Parietal lobe (tissue), 2 donors: ENCODE measurements around a stretch of chr3.

- RAMPAGE, long total RNA, result no peak
Observed at GRCh38 chr3:187412397-187412969, 44.3 kb downstream of the RTP4 start.

DNA sequence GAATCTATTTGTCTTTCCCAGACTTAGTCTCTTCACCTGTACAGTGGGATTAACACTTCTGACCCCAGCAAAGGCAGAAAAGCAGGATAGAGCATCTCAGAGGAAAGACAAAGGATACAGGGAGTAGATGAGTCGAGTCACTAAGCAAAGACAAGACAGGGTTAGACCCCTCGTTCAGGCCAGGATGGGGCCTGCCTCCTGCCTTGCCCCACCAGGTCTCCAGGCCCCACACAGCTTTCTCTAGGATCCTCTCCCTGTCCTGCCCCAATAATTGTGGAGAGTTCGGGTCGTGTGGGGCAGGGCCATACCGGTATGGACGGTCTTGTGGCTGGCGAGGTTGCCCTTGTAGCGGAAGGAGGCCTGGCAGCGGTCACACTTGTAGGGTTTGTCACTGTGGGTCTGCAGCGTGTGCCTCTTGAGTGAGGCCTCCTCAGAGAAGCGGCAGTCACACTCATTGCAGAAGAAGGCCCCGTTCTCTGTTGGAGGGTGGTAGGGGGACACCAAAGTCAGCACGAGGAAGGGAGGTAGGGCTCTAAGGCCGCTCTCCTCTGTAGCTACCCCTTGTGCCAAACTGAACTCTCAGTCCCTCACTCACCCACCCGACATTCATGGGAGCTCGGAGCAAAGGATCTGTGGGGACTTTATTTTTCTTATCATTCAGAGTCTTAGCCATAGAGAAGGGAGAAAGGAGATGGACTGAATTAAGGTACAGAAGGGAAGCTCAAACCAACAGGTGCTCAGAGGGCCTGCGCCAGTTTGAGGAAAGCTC lies 18.7 kb downstream of the BCL6 start:
- RAMPAGE, long total RNA, result no peak

GRCh38 chr3:187746313-187747590 lies 1.5 kb upstream of the BCL6 start:
- RAMPAGE, long total RNA, result no peak

DNA sequence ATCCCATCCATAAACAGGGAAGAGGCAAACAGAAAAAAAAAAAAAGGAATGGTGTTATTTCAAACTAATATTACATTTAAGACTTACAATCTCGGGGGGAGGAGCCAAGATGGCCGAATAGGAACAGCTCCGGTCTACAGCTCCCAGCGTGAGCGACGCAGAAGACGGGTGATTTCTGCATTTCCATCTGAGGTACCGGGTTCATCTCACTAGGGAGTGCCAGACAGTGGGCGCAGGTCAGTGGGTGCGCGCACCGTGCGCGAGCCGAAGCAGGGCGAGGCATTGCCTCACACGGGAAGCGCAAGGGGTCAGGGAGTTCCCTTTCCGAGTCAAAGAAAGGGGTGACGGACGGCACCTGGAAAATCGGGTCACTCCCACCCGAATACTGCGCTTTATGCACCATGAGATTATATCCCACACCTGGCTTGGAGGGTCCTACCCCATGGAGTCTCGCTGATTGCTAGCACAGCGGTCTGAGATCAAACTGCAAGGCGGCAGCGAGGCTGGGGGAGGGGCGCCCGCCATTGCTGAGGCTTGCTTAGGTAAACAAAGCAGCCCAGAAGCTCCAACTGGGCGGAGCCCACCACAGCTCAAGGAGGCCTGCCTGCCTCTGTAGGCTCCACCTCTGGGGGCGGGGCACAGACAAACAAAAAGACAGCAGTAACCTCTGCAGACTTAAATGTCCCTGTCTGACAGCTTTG lies 145.0 kb upstream of the BCL6 start:
- RAMPAGE, long total RNA, result no peak

DNA sequence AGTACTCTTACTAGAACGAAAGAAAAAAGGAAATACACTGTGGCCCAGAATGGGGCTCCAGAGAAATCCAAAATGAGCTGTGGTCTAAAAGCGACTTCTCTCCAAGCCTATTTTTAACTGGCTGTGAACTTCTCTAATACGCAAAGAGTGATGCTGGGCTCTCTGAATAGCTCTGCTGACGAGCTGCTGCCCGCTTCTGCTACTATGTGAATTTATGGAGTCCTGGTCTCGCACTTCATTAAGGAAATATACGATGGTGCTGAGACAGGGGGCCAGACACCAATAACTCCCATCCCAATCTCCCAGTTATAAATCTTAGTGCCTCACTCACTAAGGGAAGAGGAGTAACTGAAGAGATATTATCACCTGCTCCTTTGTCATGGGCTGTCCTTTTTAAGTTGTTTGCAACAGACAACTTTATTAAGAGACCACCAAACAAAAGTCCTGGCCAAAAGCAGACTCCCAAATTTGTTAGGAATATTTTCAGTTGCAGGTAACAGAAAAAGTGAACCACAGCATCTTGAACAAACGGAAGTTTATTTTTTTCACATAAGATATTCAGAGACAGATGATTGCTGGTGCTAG lies 55.9 kb upstream of the LPP start:
- RAMPAGE, long total RNA, result no peak

DNA sequence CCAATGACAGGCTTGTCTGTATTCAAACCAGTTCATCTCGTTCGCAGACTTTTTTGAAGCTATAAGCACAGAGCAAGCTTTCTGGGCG lies 1.2 kb upstream of the LPP start:
- RAMPAGE, long total RNA, result no peak

- RAMPAGE, long total RNA, result no peak
Observed at GRCh38 chr3:188152975-188153351, 994 bp upstream of the LPP start.

GRCh38 chr3:188240485-188240876 lies 86.5 kb downstream of the LPP start:
- RAMPAGE, long total RNA, result no peak

- RAMPAGE, long total RNA, result no peak
Observed at GRCh38 chr3:188296646-188297512, 142.9 kb downstream of the LPP start.

GRCh38 chr3:188345150-188345965 lies 191.4 kb downstream of the LPP start:
- RAMPAGE, long total RNA, result no peak

- RAMPAGE, long total RNA, result no peak
Observed at GRCh38 chr3:188348423-188349320, 194.7 kb downstream of the LPP start.

GRCh38 chr3:188352354-188353196 lies 198.6 kb downstream of the LPP start:
- RAMPAGE, long total RNA, result no peak

DNA sequence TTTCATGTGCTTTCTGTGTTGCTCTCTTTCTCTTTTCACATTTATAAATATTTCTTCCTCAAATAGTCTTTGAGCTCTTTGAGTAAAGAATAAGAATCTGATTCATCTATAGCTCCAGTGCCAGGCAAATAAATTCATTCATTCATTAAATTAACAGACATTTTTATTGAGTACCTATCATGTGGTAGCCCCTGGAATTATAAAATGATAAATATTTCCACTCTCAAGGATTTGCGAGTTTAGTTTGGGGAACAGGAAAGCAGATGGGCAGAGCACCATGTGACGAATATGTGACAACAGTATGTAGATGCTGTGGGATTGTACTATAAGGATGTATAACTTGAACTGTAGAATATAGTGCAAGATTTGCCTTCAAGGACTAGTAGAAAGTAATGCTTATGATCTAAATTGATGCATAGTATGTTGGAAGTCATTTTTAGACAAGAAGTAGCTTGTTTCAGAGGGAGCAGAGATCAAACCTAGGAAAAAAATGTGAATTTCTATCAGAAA lies 247.6 kb downstream of the LPP start:
- RAMPAGE, long total RNA, result no peak

- RAMPAGE, long total RNA, result no peak
Observed at GRCh38 chr3:188524591-188524812, 370.5 kb downstream of the LPP start.

GRCh38 chr3:188538930-188539604 lies 385.1 kb downstream of the LPP start:
- RAMPAGE, long total RNA, result no peak

GRCh38 chr3:188595531-188596364 lies 441.8 kb downstream of the LPP start:
- RAMPAGE, long total RNA, result no peak

- RAMPAGE, long total RNA, result no peak
Observed at GRCh38 chr3:188636639-188637092, 482.7 kb downstream of the LPP start.

DNA sequence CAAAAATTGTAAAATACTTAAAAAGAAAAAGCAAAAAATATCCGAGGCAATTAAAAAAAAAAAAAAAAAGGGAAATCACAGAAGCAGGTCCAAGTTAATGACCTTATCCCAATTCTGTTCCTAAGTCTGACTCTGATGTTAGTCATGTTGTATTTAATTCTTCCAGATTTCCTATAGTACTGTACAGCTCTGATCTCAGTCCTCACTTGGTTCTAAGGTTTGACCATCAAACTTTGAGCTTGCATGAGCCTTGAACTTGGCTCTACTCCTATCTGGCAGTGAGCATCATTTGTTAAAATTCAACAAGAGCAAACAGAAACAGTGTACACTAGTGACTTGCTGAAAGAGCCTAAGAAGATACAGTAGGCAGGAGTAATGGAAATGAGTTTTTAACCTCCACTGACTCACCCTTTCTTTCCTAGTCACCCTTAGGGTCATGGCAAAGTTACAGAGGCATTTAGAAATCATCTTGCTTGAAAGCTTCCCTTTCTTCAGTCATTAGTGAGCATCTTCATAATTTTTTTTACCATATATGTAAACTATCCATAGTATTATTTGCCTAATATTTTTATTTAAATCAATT lies 451.1 kb upstream of the TPRG1 start:
- RAMPAGE, long total RNA, result no peak

DNA sequence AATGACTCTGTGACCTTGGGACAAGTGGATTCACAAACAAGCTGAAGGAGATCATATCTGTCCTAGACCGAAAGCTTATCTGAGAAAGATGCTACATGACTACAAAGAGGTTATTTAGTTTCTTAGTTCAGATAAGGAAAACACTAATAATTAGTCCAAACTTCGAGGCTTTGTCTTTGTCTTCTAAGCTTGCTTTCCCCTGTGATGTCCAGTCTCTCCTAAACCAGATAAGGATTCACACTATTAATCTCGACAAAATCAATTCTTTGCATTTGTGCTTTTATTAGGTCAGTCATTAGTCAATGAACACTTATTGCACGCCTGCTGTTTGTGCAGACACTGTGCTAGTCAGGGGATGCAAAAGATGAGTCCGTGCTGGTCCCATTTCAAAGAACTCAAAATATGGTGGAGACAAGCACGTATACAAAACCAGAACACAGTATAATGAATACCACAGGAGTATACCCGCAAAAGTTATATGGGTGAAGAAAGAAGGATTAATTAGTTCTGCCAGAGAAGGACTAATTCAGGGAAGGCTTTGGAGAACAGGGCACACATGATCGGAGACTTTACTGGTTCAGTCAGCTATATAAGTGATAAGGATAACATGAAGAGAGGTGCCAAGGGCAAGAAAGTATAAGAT lies 325.9 kb upstream of the TPRG1 start:
- RAMPAGE, long total RNA, result no peak

- RAMPAGE, long total RNA, result no peak
Observed at GRCh38 chr3:188853836-188854321, 317.9 kb upstream of the TPRG1 start.